ReNcell CX (cell line): Measurements from ENCODE around the gene ACTN1.

DNA sequence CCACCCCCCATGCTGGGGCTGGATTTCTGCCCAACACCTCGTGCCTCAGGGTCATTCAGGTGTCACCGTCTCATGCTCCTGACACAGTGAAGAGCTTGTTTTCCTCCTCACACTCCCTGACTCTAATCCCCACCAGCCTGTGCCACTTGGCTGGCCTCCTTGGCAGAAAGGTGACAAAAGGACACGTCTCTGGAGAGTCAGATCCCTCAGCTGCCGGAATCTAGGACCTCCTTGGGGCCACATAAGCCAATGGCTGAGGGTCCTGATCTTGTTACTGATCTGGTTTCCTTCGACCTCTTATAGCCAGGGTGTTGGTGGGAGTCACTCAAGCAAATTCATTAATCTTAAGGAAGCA, 208.8 kb downstream of the ZFP36L1 start:
- PRO-cap: no peak

- PRO-cap: no peak
Observed at GRCh38 chr14:68607439-68607809, 185.4 kb downstream of the ZFP36L1 start.

GRCh38 chr14:68704726-68705547, 87.9 kb downstream of the ZFP36L1 start:
- PRO-cap: no peak

DNA sequence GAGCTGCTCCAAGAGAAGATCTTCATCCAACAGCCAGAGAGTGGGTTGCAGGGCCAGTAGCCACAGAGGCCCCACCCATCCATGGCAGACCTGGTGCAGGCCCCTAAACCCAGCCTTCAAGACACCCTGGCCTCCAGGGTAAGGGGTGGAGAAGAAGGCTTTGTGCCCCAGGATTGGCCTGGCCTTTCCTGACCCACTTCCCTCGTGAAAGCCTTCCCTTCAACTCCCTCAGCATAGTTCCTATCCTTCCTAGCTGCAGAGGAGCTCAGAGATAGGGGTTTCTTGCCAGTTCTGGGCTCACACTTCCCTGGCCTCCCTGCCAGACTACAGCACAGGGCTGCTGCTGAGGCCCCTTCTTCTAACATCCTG, 7.4 kb downstream of the ZFP36L1 start:
- PRO-cap: no peak

GRCh38 chr14:68788627-68789637, 3.9 kb downstream of the ZFP36L1 start:
- PRO-cap: bidirectional peak, plus-strand start at chr14:68789585, minus-strand start at chr14:68789379

- PRO-cap: no peak
Observed at GRCh38 chr14:68791485-68791786, 1.4 kb downstream of the ZFP36L1 start.

GRCh38 chr14:68795586-68796646, 3.0 kb upstream of the ZFP36L1 start:
- PRO-cap: bidirectional peak, plus-strand start at chr14:68795924, minus-strand start at chr14:68795723; bidirectional peak, plus-strand start at chr14:68796154, minus-strand start at chr14:68796075

DNA sequence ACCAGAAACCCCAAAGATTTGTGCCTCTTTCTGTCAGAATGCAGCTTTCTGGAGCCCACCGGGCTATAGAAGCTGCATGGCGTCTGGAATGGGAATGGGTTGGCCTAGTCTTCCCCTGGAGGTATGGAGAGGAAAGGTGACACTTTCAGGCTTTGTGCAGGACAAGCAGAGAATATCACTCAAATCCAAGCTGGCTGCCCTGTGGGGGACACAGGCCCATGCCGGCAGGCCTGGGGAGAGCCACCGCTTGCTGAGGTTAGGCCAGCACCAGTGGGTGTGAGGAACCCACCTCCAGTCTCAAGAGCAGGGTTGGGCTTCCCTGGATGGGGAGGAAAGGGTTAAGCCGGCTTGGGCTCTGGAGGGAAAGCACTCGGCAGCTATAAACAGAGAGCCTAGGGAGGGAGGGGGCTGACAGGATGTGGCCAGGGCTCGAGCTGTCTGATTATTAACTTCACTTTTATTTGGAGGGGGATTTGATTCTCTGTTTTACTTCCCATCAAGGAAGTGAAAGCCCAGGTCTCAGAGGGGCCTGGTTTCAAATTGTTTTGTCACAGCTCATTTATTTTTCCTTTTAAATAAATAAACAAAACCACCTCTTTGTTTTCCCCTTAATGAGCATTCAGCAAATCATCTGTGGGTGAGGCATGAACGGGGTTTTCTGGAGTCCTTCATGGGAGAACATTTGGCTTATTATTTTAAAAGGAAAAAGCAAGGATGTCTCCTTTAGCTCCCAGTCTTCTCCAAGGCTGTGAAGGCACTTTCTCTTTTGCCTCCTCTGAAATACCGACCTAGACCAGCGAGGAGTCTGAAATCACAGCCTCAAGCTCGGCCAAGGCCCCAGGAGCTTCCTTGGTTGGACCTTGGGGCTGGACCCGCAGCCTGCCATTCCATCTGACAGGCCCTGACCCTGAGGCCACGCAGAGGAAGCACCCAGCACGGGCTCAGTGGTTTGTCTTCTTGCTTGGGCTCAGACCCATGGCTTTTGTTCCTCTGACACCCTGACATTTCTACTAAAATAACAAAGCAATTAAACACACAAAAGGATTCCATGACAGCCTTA, 21.8 kb upstream of the ZFP36L1 start:
- PRO-cap: no peak

DNA sequence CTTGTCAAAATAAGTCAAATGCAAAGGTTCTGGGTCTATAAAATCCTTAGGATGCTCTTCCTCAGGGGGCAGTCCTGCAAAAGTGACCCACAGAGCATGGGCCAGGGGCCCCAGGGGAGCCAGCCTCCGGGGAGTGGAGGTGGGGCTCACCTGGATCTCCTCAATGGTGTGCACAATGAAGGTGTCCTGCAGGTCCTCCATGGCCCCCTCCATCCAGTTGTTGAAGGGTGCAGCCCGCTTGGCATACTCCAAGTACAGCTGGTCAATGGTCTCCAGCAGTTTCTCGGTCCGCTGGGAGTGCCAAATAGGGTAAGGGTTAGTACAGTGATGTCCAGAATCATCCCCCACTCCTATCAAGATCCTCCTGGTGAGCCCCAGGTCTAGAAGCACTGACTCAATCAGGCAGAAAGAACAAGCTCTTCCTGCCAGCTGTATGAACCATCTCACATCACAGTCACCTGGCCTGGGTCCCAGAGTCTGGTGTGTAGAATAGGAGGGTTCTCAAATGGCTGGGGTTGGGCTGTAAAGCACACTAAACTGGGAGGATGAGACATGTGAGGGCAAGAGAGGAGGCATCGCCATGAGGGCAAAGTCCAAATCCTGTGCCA, 91.3 kb upstream of the ZFP36L1 start:
- PRO-cap: no peak

GRCh38 chr14:68899340-68900184, 79.5 kb downstream of the ACTN1 start:
- PRO-cap: no peak

DNA sequence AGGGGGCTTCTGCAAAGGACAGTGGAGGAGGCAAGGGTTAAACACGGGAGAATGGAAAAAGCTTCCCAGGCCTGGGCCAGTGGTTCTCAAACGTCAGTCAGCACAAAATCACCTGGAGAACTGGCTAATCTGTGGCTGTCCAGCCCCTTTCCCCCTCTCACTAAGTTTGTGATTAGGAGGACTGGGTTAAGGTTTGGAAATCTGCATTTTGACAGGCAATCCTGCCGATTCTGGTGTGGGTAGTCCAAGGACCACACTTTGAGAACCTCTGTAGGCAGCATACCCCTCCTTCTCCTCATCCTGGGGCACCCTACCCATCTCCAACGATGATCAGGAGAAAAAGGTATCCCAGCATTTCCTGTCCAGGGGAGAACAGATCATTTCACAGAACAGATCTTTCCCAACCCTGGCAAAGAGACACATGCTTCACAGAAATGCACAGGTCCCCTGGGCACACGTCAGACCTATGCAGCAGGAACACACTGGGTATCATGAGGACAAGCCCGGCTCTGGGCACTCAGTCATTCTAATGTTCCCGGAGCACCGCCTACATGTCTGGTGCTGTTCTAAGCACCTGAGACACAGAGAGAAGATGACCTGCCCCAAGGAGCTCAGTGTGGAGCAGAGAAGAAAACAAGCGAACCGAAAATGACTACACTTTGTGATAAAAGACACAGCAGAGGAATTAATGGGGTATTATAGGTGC, 56.3 kb downstream of the ACTN1 start:
- PRO-cap: no peak

- PRO-cap: unidirectional peak, minus-strand start at chr14:68939967
Observed at GRCh38 chr14:68939838-68940455, 39.2 kb downstream of the ACTN1 start.

GRCh38 chr14:68978975-68979415, at the start of gene ACTN1:
ACTN1 (minus strand) TSS chr14:68979302.
- PRO-cap: bidirectional peak, plus-strand start at chr14:68979565, minus-strand start at chr14:68979296

- PRO-cap: no peak
Observed at GRCh38 chr14:69053057-69053335, 73.9 kb upstream of the ACTN1 start.

- PRO-cap: no peak
Observed at GRCh38 chr14:69129017-69129593, 23.8 kb downstream of the DCAF5 start.

- PRO-cap: no peak
Observed at GRCh38 chr14:69281420-69281844, 21.5 kb downstream of the GALNT16 start.

DNA sequence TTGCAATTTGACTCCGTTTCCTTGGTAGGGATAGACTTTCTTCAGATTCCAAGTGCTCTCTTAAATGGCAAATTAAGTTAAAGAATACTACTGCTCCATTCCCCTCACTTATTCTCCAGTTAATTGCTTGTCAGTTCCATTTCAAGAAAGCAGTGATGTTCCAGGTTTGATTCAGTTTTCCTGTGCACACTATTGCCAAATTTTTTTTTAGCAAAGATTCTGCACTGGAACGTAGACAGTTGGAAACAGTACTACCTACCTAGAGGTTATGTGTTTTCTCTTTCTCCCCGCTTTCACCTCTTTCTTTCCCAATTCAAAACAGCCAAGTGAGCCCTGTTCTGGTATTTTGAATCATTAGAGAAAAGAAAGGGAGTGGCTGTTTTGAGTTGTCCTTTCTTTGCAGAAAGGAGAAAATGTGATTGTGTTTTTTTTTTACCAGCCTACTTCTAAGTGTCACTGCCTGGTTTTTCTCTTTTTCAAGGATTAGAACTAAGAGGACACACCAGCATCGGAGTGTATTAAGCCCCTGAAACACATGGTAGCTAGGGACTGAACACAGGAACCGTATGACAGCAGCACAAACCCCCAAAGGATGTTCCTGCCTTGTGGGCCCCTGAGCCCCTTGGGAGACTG, 23.2 kb upstream of the PLEKHD1 start:
- PRO-cap: no peak

DNA sequence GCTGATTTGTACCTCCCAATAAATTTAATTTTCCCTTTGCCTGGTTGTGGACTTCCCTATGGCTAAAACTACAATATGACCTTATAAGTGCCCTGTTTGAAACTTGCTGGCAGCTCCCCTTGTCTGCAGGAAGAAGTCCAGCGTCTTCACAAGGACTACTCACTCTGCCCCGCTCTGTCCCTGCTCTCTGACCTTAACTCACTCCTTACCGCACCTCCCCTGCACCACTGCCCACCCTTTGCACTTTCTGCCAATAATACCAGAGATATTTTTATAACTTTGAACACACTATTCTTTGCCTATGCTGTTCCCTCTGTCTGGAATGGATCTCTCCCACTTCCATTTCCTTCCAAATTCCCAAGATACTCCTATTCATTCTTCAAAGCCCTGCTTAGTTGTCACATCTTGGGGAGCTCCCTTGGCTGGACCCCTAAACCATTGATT, 7.4 kb downstream of the PLEKHD1 start:
- PRO-cap: no peak

DNA sequence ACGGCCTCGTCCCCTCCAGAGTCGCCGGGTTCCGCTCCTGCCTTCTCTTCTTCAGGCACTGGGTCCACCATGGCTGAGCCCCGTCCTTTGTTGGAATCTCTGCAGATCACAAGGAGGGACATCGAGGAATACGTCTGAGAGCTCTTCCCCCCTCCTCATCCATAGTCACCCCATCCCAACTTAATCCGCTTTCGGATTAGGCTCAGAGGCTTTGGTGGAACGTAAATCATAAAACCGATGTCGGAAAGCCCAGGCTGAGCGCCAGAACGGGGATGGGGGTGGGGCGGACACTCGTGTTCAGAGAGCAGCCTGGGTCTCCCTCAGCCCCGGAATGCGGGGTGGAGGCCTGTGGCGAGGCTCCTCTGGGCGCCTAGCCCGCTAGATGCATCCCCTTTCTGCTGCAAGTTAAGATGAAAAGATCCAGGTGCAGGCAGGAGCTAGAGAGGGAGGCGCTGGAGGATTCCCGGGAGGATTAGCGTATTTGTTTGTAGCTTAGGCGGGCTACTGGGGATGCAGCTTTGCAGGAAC, 1.1 kb downstream of the CCDC177 start:
- PRO-cap: no peak

DNA sequence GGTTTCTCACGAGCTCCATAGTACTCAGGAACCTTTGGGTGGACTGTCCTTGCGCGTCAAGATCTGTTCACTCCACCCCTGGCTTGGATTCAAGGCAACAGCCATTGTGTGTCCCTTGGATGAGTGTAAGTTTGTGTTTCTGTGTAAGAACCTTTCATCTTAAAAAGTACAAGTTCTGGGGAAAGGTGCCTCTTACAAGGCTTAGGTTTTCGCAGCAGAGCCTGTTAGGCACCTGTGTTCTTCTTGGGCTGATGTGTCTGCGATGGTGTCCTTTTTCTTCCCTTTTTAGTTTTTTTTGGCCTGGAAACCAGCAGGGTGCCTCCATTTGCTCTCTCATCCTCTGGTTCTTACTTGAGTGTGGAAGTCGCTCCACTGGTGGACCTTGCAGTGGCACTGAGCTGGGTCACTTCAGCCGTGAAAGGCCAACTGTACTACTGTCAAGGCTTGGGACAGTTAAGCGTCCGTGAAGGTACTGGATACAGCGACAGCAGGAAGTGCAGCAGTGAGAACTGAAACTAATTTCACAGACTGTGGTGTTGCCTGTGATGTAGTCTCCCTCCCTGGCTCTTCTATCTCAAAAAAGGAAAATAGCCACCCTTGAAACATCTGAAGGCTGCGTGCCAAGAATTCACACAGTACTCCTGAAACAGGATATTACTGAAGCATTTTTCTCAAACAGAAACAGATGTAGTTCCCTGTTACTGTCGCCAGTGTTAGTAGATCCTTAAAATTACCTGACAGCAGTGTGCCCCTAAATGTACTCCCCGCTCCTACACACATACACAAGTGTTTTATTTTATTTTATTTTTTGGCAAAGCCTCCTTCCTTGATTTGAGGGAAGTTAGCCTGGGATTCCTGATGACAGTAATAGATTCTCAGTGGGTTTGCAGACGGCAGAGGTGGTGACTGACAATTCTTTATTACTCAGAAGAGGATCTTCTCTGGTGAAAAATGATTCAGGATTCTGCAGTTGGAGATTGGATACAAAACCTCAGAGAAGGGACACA, 4.1 kb downstream of the SUSD6 start:
- PRO-cap: no peak